Glomerular endothelial cell (primary cell): ENCODE measurements around a stretch of chr21.

- RAMPAGE, long total RNA, result no peak
Observed at GRCh38 chr21:34198777-34199298, 125.5 kb downstream of the MRPS6 start.

GRCh38 chr21:34333356-34333742, 30.5 kb upstream of the KCNE2 start:
- RAMPAGE, long total RNA, result no peak

DNA sequence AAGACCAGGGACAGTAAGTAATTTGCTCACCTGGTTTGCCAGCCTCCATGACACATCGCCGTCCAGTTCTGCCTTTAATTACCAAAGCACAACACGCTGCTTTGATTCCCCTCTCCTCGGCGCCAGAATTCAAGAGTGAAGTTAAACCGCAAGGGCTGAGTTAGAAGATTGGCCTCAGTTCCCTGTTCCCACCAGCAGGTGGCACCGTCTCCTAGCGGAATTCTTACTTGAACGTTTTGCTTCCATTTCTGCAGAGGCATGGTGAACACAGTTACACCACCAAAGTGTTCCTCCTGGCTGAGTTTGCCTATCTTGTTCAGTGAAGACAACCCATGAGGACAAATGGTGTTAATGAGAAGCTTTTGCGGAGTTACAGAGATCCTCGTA, 2.0 kb upstream of the KCNE2 start:
- RAMPAGE, long total RNA, result no peak

GRCh38 chr21:34690345-34690911, 21.6 kb downstream of the CLIC6 start:
- RAMPAGE, long total RNA, result no peak

- RAMPAGE, long total RNA, result no peak
Observed at GRCh38 chr21:34803949-34804714, 135.3 kb downstream of the CLIC6 start.

DNA sequence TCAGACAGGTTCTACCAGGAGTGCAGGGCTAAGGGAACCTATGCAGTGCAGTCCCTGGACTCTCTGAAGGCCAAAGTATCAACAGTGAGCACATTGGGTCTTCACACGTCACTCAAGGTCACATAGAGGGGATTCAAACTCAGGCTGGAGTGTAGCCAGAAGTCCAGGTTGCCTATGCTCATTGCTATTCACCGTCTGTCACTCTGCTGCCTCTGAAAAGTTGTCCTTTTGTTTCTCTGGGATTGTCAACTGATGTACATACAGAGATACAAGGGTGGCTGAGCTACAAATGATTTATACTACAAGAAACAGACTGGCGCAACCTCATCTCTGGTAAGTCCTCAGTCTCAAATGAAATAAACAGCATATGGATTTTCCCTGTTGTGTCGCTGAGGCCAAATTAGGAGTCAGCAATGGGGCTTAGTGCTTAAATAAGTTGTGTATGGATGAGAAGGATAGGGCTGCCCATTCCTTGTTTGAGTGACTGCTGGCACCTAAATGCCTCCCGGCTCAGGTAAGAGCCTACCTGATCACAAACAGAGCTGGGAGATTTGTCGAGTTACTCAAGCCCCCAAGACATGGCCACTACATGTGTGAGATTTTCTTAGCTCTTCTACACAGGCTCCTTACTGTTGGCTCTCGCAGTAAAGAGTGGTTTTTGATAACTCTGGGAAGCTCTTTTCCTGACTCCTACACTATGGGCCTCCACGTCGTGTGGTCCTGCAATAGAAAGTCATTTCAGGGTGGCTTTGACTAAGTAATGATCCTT, 148.4 kb downstream of the CLIC6 start:
- RAMPAGE, long total RNA, result no peak

DNA sequence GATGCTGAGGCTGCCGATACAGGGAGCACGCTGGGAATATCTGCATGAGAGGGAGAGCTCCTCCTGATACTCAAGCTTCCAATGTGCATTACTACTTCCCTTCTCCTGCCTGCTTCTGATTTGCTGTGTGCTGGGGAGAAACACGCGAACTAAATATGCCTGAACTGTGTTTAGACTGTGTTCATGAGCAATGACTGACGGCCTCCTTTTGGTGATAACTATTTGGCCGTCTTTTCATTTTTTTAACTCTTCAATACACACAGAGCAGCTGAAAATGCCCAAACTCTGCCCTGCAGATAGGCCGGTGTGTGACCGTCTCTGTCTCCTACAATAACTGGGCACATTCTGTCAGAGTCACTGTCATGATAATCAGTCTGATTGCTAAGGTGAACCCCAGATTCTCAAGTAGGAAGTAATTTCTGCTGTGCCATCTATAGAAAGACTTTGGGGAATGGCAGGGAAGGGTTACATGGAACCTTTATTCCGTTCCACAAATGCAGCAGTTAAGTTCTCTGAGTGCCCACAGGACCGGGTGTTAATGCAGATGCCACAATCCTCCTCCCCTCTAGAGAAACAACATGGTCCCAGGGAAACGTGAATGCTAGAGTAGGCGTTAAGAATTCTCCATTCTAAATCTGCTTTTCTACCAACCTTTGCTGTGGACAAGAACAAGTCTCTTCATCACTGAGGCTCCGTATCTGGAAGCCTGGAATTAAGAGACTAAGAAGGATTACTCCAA, 171.1 kb downstream of the CLIC6 start:
- RAMPAGE, long total RNA, result no peak

- RAMPAGE, long total RNA, result no peak
Observed at GRCh38 chr21:34843478-34844146, 174.8 kb downstream of the CLIC6 start.

GRCh38 chr21:34878125-34878955, 170.8 kb downstream of the RUNX1 start:
- RAMPAGE, long total RNA, result no peak

- RAMPAGE, long total RNA, result no peak
Observed at GRCh38 chr21:34880229-34880875, 168.8 kb downstream of the RUNX1 start.

- RAMPAGE, long total RNA, result no peak
Observed at GRCh38 chr21:34892196-34892550, 156.9 kb downstream of the RUNX1 start.

GRCh38 chr21:35019350-35019930, 29.7 kb downstream of the RUNX1 start:
- RAMPAGE, long total RNA, result no peak

DNA sequence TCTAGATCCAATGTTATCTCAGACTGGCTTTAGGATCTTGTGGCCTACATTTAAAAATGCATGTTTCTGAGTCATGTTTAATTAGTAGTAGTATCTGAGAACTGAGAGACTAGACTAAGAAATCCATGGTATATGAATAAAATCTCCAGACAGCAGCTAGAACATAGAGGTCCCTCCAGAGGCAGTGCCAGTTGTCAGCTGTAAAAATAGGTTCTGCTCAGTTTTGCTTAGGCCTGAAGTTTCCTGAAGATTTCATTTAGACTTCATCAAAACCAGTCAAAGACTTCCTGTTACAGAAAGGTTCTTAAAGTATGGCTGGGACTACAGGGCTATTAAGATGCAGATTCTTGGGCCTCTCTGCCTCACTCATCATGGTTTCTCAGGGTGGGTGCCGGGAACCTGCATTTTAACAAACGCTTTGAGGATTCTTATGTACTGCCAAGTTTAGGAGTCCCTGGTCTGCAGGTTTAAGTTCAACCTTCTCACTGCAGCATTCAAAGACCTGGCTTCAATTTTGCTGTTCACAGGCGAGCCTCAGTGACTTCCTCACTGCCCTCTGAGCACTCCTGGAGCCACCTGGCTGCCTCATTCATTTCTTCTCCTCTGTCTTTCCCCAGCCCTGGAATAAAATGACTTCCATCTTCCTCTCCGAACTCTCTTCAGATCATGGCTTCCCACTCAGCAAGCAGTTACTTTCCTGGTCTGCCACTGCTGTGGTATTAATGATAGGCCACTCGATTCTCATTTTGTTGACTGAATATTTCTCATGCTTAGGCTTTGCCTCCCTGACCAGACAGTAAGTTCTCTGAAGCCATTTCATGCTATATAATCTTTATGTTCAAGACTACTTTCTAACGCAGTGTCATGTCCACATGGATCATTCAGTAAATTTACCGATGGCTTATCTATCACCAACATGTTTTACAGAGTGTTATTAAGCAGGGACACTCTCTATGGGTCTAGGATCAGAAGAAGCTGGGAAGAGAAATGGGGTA, 20.9 kb downstream of the RUNX1 start:
- RAMPAGE, long total RNA, result no peak

GRCh38 chr21:35052936-35053238, 3.8 kb upstream of the RUNX1 start:
- RAMPAGE, long total RNA, result no peak

DNA sequence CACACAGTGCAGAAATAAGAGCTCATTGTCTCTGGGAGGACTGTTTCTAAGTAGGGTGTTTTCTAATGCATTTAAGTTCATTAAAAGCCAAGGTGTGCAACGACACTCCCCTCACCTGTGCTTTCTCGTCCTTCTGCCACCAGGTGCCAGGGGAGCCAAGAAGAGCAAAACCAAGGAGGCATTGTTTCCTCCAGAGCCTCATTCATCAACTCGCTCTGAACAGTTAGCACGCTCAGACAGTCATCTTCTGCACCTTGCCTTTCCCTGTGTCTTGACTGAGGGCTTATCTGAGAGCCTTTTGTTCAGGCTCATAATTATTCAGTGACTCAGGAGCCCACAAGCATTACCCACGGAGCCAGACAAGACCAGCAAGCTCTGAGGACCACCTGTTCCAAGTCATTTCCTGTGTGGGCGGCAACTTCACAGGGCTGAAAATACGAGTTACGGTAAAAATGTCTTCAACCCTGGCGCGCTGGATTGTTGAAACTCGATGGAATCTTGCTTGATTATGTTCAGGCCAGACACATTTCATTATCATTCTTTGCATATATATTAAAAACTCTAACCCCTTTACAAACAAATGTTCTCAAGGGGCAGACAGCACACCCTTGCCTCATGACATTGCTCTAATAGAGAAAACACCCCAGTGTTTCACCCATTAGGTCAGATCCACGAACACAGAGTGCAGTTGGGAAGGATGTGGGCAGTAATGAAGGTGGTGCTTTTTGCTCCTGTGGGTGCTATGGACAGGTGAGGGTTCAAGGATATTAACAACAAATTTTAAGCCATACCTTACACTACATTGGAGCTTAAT, 89.7 kb upstream of the RUNX1 start:
- RAMPAGE, long total RNA, result no peak

DNA sequence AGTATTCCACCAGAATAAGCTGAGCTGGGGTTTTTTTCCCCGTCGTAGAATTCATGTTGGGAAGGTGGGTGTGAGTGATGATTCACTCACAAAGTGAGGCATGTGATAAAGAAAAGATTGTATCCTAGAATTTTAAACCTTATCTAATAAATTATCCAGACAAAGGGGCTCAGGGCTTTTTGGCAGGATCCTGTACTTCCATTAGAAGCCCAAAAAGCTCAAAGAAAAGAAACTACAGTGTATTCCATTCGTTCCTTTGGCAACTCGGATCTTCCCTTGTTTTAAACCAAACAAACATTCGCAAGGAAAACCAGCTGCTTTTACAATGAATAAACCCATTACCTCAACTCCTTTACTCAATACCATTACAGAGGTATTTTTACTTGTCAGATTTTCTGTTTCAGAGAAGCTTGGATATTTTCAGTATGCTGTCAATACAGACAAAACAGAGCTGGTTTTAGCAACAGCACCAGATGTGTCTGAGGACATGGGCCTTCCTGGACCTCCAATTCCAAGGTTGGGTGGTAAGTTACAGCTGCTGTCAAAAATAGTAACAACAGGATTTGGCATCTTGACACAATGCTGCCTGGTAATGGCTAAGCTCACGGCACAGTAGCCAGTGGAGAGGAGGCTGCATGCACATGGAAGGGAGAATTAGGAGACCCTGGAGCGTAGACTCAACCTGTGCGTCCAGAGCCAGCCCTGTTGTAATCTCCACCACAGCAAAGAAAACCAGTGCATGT, 159.9 kb upstream of the RUNX1 start:
- RAMPAGE, long total RNA, result no peak

DNA sequence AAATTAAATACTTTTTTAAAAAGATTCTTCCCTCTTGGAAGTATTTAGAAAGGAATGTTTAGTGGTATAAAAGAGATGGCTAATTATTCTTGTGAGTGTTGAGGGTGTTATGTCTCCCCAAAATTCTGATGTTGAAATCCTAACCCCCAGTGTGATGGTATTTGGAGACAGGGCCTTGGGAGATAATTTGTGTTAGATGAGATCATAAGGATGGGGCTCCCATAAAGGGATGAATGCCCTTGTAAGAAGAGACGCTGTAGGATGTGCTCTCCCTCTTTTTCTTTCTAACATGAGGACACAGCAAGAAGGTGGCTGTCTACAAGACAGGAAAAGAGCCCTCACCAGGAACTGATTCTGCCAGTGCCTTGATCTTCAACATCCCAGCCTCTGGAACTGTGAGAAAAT, 308.3 kb upstream of the RUNX1 start:
- RAMPAGE, long total RNA, result no peak

GRCh38 chr21:35428541-35428973, 379.5 kb upstream of the RUNX1 start:
- RAMPAGE, long total RNA, result no peak

GRCh38 chr21:35469019-35469503, 420.0 kb upstream of the RUNX1 start:
- RAMPAGE, long total RNA, result no peak

- RAMPAGE, long total RNA, result no peak
Observed at GRCh38 chr21:35849979-35850613, 210.2 kb downstream of the SETD4 start.